UCH-1 (cell line): Measurements from ENCODE around the genes KIR3DL2, SYT5, SHISA7, FIZ1 and ZNF524.

- RRBS, result no CpG with 5 or more reads among the region's 12 CpGs
These were observed 13.4 kb downstream of the LILRA1 start for GRCh38 chr19:54606718-54607445.

DNA sequence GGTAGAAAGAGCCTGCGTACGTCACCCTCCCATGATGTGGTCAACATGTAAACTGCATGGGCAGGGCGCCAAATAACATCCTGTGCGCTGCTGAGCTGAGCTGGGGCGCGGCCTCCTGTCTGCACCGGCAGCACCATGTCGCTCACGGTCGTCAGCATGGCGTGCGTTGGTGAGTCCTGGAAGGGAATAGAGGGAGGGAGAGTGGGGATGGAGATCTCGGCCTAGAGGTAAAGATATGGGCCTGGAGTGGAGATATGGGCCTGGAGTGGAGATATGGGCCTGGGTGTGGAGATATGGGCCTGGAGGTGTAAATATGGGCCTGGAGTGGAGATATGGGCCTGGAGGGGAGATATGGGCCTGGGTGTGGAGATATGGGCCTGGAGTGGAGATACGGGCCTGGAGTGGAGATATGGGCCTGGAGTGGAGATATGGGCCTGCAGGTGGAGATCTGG is at the start of gene KIR3DL2:
KIR3DL2 (plus strand) TSS at position 103 of the 452 bp plus-strand sequence.
- RRBS, result no CpG with 5 or more reads among the region's 14 CpGs

DNA sequence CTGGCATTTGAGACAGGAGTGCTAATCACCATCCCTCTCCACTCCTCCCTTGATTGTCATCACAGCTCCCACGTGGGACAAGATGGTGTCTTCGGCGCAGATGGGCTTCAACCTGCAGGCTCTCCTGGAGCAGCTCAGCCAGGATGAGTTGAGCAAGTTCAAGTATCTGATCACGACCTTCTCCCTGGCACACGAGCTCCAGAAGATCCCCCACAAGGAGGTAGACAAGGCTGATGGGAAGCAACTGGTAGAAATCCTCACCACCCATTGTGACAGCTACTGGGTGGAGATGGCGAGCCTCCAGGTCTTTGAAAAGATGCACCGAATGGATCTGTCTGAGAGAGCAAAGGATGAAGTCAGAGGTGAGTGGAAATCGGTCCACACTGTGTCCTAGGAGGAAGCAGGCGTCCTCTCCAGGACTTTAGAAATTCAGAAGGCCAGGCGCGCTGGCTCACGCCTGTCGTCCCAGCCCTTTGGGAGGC is 3.8 kb downstream of the NLRP2 start:
- RRBS, result no CpG with 5 or more reads among the region's 13 CpGs

DNA sequence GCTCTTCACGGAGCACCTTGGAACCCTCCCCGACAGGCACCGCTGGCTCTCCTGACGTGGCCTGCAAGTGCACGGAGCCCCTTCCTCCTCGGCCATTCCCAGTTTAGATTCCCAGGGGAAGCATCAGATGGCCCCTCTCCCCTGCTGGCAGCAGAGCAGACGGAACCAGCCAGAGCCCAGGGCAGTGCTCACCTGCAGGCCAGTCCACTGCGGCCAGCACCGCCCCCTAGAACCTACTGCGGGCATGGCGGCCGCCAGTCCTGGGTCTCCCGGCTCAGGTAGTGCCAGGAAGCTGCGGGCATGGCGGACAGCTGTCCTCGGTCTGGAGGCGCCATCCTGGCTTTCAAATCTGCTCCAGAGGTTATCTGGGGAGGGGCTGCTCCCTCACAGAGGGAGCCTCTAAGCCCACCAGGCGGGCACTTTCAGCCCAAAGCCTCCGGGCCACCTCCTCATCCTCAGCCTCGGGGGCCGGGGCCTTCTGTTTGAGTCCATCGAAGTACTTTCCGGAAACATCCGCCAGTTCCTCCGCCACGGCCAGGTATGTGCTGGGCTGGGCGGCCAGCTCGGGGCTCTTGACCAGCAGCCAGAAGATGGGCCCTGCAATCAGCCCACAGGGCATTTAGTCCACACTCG is 6.8 kb upstream of the GP6 start:
- RRBS, result 91% methylated on average over 2 of the region's 29 CpGs

GRCh38 chr19:55079836-55080533 is 4.3 kb downstream of the EPS8L1 start:
- RRBS, result 4% methylated on average over 8 of the region's 35 CpGs

GRCh38 chr19:55096647-55097336 is 20.6 kb downstream of the PPP1R12C start:
- RRBS, result no CpG with 5 or more reads among the region's 59 CpGs

DNA sequence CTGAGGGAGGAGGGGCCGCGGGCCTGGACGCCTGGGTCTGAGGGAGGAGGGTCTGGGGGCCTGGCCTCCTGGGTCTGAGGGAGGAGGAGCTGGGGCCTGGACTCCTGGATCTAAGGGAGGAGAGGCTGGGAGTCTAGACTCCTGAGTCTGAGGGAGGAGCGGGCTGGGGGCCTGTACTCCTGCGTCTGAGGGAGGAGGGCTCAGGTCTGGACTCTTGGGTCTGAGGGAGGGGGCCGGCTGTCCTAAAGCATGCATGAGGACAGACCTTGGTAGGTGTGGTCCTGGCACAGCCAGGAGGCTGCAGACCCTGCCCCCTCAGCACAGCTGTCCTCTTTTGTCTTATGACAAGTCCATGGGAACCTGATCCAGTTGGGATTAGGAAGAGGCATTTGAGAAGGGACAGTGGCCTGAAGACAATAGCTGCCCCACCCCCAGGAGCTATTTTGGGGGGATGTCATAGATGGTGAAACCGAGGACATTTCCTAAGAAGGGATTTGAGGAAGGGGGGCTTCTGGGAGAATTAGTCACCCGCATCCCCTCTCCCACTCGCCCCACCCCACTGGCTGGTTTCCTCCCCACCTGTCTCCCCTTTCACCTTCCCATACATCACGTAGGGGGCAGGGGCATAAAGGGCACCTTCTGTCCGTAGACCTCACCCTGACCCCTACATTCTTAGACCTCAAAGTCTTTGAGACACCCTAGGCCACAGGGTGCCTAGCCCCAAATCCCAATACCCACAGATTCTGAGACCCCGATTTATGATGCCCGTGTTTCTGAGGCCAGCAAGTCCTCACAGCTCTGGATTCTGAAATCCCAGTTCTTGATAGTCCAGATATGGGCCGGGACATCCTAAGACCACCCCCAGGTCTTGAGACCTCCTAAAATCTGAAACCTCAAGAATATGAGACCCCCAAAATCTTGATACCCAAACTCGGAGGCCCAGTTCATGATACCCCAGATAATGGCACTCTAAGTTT is 984 bp downstream of the TNNT1 start:
- RRBS, result no CpG with 5 or more reads among the region's 15 CpGs

GRCh38 chr19:55156175-55157331 is 979 bp downstream of the TNNI3 start:
- RRBS, result no CpG with 5 or more reads among the region's 68 CpGs

DNA sequence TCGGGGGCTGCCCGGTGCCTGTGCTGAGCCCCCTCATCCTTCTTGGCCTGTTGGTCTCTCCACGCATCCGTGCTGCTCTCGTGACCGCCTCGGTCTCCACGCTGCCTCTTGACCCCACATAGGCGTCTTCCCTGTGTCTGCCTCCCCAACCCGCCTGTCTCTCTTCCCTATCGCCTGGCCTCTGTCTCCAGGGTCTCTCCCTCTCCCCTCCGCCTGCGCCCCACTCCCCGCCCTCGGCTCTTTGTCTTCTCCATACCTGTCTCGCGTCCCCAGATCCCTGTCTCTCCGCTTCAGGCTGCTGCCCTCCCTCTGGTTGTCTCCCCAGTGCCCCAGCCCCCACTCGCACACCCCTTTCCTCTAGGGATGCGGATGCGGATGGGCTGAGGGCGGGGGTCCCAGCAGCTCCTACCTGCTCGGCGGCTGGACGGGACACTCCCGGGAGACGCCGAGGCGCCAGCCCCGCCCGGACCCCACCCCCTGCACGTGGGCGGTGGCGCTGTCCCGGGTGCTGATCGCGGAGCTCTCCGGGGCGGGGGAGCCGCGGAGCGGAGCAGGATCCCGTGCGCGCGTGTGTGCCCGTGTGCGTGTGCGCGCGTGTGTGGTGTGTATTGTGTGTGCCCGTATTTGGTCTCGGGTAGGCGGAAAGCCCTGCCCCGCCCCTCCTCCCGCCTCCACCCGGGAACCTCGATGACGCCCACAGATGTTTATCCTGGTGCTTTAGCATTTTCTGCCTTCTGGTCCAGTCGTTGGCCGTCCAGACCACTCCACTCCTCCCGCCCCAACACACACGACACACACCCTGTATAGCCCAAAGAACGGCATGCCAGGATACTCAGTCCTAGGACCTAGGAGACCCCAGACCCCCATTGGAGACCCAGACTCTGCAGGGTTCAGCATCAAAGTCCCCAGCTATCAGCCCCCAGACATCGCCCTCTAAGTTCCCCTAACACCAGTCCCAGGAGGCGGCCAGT is at the start of gene SYT5:
SYT5 (minus strand) TSS at position 582 of the 971 bp plus-strand sequence.
- RRBS, result 5% methylated on average over 5 of the region's 66 CpGs

DNA sequence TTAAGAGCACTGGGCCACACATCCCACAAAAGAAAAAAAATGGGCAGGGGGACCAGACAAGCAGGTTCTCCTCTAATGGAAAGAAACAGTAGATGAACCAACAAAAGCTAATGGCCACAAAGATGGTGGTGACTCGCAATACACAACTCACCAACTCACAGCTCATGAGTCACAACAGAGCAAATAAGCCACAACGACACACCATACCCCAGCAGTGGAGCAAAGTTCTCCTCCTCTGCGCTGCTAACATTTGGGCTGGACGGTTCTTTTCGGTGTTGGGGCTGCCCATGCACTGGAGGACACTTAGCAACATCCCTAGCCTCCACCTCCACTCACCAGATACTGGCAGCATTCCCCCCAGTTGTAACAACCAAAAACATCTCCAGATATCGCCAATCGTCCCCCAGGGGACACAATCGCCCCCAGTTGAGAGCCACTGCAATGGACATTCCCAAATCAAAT is 2.7 kb downstream of the PPP6R1 start:
- RRBS, result no CpG with 5 or more reads among the region's 8 CpGs

GRCh38 chr19:55261641-55262188 is 2.9 kb upstream of the PPP6R1 start:
- RRBS, result no CpG with 5 or more reads among the region's 15 CpGs

GRCh38 chr19:55331732-55332100 is 6.6 kb upstream of the TMEM150B start:
- RRBS, result no CpG with 5 or more reads among the region's 8 CpGs

- RRBS, result 89% methylated on average over 3 of the region's 35 CpGs
These were observed 6.2 kb downstream of the KMT5C start for GRCh38 chr19:55345594-55346521.

GRCh38 chr19:55443203-55443362 is at the start of gene SHISA7:
Gene SHISA7 (minus strand): TSS chr19:55443300.
- RRBS, result no CpG with 5 or more reads among the region's 14 CpGs

- RRBS, result 4% methylated on average over 21 of the region's 77 CpGs
These were observed 15.7 kb downstream of the SSC5D start for GRCh38 chr19:55503541-55504654.

DNA sequence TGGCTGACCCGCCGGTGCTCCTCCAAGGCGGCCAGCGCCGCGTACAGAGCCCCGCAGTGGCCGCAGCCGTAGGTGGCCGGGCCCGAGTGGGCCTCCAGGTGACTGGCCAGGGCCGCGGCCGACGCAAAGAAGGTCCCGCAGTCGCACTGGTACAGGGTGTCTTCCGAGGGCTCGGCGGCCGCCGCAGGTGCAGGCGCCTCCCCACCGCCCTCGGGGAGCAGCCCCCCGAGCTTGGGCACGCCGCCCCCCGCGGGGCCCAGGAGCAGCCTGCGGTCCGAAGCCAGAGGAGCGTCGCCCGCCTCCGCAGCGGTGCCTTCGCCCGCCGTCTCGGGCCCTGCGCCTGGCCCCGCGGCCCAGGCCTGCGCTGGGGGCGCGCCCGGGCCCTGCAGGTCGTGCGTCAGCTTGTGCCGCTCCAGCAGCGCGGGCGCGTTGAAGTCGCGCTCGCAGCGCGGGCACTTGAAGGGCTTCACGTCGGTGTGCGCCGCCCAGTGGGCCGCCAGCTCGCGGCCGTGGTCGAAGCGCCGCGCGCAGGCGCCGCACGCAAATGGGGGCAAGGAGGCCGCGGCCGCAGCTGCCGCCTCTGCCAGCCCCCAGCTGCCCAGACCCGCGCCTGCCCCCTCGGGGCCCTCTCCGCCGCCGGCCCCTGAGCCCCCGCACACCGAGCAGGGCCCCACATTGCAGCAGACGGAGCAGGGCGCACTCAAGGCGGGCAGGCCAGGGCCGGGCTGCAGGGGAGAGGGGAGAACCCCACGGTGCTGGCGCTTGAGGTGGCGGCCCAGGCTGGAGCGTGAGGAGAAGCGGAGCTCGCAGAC is 6.3 kb downstream of the FIZ1 start:
- RRBS, result 75% methylated on average over 6 of the region's 98 CpGs

DNA sequence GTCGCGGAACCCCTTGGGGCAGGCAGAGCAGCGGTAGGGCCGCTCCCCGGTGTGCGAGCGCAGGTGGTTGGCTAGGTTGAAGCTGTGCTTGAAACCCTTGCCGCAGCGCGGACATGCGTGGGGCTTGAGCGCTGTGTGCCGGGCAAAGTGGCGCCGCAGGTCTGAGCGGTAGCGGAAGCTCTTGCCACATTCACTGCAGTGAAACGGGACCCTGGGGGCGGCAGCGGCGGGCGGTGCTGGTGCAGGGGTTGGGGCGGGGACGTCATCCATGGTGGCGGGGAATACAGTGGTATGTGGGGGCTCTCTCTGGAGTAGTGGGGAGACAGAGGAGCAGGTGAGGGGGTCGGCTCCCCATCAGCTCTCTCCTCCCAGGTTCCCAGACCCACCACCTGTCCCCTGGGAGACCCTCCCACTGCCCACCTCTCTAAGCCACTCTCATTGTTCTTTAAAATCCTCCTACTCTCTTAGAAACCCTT is 1.7 kb downstream of the FIZ1 start:
- RRBS, result 94% methylated on average over 12 of the region's 26 CpGs

GRCh38 chr19:55598599-55599862 is at the start of gene FIZ1:
Gene FIZ1 (minus strand): TSS chr19:55599517.
- RRBS, result 4% methylated on average over 16 of the region's 52 CpGs

DNA sequence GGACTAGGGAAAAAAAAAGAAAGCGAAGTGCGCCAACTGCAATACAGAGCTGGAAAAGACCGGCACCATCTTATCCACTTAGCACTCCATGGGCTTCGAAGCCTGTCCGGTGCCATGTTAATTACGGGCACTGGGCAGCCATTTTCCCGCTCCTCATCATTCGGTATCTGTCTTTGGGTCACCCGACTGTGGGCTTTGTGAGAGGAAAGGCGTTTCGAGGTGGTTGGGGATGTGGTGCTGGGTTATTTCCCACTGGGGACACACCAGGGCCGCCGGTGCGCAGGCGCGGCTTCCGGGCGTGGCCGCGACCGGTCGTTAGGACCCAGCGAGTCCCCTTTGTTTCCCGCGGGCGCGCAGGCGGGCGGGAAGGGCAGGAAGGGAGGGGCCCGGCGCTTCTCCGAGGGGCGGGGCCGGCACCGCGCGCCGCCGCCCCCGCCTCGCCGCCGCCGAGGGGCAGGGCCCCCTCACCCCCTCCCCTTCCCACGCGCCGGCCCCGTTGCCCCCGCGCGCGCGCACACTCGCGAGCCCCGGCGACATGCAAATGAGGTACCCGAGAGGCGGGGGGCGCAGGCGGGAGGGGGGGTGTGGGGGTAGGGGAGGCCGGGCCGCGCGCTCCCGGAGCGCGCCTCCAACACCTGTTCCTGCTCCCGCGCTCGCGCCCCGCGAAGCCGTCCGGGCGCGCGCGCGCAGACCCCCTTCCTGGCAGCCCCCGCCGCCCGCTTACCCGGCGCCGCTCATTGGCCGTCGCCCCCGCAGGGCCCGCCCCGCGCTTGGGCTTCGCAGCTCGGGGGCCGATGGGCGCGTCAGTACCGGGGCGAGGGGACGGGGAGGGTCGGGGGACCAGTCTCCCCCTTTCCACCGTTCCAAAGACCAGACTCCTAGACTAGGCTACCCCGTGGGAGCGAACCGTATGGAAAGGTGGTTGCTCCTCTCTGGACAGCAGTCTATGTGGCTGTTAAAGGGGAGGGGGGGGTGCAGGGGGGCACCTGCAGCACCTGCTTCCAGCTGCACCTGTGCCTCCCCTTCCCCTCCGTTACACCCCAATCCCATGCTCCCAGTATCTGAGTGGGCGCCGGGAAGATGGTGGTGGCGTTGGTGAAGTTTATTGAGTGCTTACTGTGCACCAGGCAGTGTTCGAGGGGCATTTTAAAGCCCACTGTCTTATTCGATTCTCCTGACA is at the start of gene ZNF524:
ZNF524 (plus strand) TSS at position 426 of the 1,180 bp plus-strand sequence.
- RRBS, result 2% methylated on average over 59 of the region's 112 CpGs

DNA sequence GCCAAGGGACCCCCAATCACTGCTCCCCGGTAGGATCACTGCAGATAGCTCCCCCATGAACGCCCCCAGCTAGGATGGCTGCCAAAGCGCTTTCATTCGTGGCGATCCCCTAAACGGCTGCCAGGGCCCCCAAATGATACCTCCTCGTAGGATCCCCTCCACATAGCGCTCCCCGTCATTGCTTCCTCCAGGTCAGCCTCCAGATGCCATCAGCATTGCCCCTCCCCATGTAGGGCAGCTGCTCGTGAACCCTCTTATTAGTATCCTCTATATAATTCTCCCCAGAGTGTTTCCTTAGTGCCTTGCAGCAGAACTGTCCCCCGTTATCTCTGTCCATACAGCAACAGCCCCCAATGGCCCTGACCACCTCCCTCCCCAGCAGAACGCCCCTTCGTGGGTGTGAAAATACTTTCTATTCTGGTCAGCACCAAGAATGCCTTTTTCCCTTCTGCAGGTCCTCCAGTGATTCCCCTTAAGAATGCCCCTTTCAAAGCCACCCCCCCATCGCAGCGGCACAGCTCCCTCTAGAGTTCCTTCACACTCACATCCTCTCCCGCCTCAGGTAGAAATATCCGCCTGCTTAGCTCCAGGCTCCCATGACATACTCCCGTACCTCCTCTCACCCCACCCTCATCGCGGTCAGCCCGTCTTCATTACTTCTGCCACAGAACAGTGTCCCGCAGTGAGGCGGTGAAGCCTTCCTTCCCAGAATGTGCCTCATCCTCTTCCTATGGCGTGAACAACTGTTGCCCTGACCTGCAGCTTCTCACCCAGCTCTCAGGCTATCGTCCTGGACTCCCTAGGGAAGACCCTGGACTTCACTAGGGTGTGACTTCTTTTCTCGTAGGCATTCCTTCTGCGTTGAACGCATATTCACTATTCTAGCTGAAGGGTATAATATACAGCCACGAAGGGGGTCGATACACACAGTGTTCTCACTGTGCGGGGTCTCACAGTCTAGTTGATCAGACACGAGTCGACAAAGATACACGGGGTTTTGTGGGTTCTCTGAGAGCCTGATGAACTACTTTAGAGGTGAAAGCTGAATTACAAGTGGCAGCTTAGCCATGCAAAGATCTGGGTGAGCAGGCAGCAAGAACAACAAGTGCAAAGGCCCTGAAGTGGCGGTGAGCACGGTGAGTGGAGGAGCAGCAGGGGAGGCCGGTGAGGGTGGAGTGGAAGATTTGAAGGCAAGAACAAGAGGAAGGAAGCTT is 821 bp downstream of the ZNF865 start:
- RRBS, result no CpG with 5 or more reads among the region's 37 CpGs